Pericardium fibroblast (primary cell): Measurements from ENCODE around the gene SLC7A8.

DNA sequence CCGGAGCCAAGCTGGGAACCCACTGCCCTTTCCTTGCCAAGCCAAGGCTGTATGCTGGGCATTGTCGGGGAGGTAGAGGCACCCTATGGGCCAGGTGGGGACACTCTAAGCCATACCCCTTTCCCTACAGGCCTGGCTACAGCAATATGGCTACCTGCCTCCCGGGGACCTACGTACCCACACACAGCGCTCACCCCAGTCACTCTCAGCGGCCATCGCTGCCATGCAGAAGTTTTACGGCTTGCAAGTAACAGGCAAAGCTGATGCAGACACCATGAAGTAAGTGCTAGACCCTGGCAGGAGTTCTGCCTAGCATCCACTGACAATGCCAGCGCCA is 4.9 kb downstream of the MMP14 start:
- RAMPAGE, long total RNA = no peak

- RAMPAGE, long total RNA = no peak
Observed at GRCh38 chr14:22844252-22844551, 7.8 kb downstream of the MMP14 start.

GRCh38 chr14:22846367-22847585 is 10.4 kb downstream of the MMP14 start:
- RAMPAGE, long total RNA = no peak

GRCh38 chr14:22881689-22882367 is 1.2 kb upstream of the REM2 start:
- RAMPAGE, long total RNA = no peak

DNA sequence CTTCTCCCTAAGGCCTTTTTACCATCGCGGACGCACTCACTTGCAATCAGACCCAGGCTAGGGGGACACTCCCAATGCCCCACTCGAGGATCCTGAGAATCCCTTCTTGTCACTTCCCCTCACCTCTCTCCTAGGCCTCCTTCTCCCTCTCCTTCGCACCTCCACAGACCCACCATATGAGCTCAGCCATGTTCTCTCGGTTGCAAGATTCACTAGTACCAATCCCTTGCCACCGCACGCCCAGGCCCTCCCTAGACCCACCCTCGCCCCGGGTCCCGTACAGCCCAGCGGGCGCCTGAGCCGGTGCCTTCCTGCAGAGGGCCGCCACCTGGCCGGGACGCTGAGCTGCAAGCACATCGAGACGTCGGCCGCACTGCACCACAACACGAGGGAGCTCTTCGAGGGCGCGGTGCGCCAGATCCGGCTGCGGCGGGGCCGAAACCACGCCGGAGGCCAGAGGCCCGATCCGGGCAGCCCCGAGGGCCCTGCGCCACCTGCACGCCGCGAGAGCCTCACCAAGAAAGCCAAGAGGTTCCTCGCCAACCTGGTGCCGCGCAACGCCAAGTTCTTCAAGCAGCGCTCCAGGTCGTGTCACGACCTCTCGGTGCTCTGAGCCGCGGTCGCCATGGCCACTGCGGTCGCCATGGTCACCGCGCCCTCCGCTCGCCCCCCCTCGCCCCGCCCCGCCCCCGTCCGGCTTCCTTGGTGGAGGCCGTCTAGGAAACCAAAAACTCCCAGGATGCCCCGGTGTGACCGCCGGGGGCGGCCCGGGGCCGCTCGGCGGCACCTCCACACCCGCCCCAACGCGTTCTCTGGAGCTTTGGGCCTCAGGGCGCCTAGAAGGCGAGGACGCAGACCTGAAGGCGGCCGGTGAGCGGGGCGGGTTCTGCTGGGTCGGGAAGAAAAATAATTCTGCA is 3.5 kb downstream of the REM2 start:
- RAMPAGE, long total RNA = no peak

- RAMPAGE, long total RNA = no peak
Observed at GRCh38 chr14:22926019-22927150, 2.8 kb downstream of the PRMT5 start.

- RAMPAGE, long total RNA = no peak
Observed at GRCh38 chr14:22951810-22952210, 5.1 kb downstream of the HAUS4 start.

- RAMPAGE, long total RNA = no peak
Observed at GRCh38 chr14:22955852-22956343, 992 bp downstream of the HAUS4 start.

DNA sequence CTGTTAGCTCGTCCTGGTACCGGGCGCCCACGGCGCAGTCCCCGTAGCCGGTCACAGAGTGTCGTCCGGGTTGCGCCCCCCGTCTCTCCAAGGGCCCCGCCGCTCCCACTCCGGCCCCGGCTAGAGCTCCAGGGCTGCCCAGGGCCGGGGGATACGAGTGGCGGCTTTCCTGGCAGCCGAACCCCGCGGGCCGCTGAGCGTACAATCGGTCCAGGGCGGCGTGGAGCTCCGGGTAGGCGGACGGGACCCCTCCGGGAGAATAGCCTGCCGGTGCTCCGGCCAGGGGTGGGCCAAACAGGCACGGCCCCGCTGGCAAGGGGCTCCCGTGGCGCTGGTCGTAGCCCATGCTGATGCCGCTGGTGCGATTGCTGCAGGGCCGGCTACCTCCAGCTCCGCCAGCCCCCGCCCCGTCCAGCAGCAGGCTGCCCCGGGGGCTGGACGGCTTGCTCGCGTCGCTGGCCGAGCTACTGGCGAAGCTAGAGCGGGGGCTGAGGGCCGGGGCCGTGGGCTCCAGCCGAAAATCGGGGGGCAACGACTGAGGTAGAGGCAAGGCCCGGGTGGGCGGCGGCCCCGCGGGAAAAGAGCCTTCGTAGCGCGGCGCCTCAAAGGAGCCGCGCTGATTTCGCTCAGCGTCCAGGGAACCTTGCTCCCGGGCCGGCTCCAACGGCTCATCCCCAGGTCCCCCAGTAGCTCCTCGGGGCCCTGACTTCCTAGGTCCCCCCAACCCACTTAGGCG is 760 bp downstream of the AJUBA start:
- RAMPAGE, long total RNA = no peak

DNA sequence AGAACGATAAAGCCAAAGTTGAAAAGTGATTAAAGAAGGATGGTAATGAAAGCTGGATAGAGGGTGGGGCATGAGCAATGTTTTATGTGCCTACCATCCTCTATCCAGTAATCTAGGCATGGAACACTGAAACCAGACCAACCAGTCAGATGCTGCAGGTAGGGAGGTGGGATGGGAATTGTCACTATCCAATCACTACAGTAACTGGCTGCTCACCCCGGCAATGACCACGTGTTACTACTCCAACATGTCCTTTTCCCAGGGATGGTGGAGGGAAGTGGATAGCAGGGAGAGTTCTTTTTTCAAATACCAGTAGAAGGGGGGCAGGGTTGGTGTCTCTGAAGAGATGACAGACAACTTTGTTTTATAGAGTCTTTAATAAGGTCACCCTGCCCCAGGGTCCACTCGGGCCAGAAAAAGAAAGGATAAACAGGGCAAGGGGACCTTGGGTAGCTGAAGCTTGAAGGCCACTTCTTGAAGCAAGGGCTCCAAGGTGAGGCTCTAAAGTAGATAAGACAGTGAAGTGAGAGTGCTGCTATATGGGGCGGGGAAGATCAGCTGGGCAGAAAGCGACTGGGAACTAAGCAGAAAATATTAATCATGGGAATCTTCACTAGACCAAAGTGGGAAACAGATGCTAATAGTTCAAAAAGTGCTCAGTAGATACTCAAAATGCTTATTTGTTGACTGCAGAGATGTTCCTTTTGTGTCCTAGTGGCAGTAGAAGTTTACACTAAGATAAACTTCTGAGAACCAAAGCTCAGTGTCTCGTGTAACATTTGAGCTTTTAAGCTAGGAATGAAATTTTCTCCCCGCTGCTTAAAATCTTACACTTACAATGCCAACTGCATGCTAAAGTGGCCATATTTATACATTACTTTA is 14.8 kb upstream of the CDH24 start:
- RAMPAGE, long total RNA = no peak

GRCh38 chr14:23094171-23094380 is 860 bp downstream of the ACIN1 start:
- RAMPAGE, long total RNA = no peak

- RAMPAGE, long total RNA = no peak
Observed at GRCh38 chr14:23164195-23164732, 19.2 kb downstream of the SLC7A8 start.

DNA sequence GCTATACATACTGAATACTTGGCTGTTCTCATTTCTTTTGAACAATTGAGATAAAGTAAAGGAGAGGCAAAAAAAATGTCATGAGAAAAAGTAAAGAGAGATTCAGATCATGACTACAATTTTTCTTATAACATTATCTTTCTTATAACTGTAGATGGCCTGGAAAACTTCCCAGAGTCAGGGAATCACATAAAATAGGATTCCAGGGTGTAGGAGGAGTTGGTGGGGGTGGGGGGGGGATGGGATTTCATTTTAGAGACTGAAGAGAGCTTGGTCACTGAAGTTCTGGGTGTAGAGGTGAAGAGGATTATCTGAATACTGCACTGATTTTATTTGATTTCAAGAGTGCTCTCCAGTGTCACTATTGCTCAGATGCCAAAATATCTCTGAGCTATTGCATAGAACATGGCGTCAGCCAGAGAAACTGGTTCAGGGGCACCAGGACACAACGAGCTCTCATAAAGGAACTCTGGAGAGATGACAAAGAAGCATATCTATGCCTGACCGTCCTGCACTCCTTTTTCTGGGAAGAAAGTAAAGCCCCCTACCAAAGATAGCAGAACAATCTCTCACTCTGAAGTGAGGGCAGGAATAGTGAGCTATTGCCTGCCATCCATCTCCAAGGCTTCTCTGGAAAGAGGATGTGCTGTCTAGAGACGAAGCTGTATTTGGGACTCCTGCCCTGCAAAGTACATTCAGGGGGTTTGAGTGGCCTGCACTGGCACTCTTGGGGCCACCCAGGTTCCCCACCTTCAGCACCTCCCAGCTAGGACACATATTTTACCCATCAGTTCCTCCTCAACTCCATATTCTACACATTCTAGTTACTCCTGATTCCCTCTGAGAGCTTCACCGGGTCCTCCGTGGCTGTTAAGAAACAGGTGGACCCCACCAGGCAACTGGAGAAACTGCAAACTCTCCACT is 2.0 kb downstream of the SLC7A8 start:
- RAMPAGE, long total RNA = no peak

- RAMPAGE, long total RNA = no peak
Observed at GRCh38 chr14:23183048-23184199, at the start of gene SLC7A8. Gene SLC7A8, minus strand, starts transcription at chr14:23183660.

- RAMPAGE, long total RNA = no peak
Observed at GRCh38 chr14:23245214-23245677, 7.5 kb downstream of the RNF212B start.

GRCh38 chr14:23310618-23311432 is 4.2 kb downstream of the BCL2L2 start:
- RAMPAGE, long total RNA = no peak

GRCh38 chr14:23399748-23400370 is 8.2 kb downstream of the MYH6 start:
- RAMPAGE, long total RNA = no peak

DNA sequence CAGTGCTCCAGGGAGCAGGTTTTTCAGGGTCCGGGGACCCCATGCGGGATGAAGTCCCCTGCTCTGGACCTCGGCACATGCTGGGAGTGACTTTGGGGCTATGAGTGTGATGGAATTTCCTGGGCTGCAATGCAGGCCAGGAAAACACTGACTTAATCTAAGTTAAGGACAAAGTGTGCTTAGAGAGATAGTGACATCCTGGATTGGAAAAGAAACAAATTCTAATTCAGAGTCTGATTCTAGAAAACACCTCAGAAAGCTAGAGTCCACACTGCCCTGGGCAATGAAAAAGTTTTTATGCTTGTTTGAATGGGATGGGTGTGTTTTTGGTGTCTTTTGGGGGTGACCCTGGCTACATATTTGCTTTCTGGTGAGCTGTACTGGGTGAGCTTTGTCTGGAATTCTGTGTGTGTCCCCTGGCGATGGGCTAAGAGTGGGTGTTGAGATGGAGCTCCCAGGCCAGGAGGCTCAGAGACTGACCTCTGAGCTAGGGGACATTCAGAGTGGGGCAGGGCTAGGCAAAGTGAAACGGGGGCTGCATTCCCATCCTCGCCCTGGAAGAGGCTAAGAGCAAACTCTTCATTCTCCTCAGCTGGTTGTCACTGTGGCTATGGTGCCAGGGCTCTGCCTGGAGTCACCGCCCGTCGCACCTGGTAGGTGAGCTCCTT is 6.4 kb upstream of the MYH6 start:
- RAMPAGE, long total RNA = no peak

DNA sequence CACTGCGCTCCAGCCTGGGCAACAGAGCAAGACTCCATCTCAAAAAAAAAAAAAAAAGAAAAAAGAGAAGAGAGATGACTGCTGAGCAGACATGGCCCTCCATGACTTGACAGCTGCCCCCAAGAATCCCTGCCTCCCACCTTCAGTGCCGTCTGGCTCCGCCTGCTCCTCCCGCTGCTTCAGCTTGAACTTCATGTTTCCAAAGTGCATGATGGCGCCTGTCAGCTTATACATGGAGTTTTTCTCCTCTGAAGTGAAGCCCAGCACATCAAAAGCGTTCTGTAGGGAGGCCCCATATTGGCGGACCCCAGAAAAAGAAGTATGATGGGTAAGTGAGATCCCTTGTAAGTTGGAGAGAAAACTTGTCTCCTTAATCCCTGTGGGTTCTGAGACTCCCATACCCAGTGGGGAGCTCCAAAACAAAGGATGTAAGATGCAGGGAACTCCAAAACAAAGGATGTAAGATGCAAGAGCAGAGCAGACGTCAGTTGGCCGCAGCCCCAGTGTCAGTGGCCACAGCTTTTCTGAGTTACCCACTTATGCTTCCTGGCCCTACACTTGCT is 5.7 kb downstream of the MYH7 start:
- RAMPAGE, long total RNA = no peak

DNA sequence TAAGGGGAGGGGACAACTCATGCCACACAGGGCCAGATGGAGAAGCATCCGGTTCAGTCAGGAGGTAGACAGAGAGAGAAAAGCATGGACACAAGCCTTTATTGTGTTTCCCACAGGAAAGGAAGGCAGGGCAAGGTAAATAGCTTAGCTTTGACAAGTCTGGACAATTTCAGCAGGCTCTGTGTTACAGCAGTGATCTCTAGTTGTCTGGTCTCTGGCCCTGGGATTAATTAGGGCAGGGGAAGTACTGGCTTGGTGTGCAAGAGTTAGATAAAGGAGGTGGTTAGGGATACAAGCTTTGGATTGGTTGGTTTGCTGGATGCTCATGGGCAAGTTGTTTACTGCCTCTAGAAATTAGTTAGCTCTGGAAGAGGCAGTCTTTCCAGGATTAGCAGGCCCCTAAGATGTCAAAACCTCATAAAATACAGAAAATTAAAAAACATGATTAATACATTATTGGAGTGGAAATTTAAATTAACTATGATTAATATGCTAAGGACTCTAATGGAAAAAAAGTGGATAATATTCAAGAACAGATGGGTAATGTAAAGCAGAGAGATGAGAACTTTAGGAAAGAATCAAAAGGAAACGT is 15.0 kb upstream of the NGDN start:
- RAMPAGE, long total RNA = no peak